ENCODE data around the genes SACS and TNFRSF19.

DNA sequence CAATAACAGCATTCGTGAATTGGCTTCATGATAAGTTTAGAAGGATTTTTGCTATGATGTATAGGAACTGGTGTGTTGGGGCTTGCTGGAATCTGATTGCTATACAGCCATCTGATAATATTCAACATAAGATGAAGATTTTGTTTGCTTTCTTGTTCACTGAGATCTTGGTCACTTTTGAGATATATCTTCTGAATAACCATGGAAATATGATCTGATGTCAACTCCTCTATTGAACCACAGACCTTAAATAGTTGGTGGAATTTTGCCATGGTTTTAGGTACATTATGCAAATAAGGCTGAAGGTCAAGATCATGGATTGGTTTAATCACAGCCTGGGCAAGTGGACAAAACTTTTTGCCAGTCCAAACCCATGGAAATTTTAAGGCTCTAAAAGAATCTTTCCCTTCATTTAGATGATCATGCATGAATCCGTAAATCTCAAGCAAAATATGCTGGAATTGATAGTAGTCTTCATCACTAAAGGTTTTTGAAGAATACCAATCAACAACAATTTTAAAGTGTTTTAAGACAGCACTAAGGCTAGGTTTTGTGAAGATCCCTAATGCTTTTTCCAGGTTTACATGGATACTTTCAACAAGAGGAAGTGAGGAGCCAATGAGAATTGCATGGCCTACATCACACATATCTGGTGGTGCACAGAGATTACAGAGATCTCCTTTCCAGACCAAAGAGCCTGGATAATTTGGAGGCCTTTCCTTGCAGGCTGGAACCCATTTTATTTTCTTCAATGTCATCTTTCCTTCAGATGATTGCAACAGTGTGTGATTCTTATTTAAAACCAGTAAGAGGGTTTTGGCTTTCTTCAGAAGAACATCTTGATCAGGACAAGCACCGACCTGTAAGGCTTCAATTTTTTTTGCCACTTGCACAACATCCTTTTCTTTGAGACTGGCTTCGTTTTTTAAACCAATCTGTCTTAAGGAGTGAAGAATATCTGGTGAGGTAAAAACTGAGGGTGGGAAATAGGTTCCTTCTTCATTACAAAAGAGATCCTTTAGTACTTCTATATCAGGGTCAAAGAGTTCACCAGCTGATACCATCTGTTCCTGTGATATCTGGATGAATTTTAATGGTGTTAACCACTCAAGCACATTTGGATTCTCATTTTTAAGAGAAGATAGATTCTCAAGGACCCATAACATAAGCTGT, 93.4 kb downstream of the SACS start:
- RRBS = no CpG with 5 or more reads among the region's 4 CpGs

DNA sequence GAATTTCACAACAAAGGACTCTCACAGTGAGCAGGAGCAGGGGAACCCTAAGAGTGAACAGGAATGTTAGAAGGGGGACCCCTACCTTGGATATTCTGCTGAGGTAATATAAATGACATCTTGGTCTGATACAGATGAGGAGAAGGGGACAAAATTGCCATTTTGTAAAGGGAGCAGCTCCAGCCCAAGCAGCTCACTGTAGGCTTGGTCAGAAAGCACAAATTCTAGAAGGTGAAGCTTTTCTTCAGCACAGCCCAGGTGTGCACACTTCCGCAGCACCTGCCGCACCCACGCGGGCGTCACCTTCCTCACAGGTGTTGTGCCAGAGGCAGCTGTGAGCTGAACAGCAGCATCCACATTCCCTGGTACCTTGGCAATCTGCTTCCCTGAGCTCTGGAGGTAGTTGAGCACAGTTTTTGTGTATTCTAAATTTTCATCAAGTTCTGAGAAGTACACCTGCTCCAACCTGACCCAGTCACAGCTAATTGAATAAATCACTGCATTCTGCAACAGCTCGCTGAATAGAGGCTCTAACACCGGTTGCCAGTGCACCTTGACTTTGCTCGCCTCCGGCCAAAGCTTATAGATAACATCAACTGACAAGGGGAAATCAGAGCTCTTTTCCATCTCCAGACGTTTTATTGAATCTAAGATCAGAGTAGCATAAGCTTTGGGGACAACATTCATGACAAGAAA, 78.9 kb downstream of the SACS start:
- RRBS = no CpG with 5 or more reads among the region's 10 CpGs

DNA sequence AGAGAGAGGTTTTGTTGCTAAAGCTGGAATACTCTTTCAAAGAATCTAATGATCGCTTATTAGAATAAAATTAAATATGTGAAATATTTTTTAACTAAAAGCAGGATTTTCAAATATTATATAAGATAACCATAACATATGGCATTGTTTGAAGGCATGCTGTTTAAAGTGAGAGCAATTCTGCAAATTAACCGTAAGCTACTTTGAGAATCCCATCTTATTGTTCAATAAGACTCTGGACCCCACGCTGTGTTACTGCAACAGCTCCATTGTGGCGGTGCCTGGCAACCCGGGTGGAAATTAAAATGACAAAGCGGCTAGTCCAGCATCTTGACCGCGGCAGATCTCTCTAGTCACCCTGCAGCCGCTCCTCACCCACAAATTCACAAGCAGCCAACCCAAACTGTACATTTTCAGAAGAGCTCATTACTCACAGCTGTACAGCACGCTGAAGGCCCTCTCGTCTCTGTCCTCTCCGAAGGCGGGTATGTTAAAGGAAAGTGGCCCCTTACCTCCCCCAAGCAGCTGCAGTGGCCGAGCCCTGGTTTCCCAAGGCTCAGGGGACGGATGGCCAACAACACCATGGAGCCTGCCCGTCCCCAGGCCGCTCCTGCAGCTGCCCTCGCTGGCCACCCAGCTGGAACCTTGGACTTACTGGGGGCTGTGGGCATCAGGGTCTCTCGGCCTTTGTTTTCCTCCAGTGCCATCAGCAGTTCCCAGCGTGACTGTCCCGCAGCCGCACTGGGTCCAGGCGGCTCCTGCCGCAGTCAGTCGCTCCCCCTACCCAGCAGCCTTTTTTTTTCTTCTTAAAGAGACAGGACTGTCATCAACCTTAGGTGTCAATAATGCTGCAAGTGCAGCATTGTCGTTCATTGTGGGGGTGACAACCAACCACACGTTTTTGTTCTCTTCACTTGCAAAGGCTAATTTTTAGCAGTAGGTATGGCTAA, at the start of gene SACS:
TSS of gene SACS (minus strand) at position 743 of the 950 bp plus-strand sequence.
- RRBS = no CpG with 5 or more reads among the region's 27 CpGs

DNA sequence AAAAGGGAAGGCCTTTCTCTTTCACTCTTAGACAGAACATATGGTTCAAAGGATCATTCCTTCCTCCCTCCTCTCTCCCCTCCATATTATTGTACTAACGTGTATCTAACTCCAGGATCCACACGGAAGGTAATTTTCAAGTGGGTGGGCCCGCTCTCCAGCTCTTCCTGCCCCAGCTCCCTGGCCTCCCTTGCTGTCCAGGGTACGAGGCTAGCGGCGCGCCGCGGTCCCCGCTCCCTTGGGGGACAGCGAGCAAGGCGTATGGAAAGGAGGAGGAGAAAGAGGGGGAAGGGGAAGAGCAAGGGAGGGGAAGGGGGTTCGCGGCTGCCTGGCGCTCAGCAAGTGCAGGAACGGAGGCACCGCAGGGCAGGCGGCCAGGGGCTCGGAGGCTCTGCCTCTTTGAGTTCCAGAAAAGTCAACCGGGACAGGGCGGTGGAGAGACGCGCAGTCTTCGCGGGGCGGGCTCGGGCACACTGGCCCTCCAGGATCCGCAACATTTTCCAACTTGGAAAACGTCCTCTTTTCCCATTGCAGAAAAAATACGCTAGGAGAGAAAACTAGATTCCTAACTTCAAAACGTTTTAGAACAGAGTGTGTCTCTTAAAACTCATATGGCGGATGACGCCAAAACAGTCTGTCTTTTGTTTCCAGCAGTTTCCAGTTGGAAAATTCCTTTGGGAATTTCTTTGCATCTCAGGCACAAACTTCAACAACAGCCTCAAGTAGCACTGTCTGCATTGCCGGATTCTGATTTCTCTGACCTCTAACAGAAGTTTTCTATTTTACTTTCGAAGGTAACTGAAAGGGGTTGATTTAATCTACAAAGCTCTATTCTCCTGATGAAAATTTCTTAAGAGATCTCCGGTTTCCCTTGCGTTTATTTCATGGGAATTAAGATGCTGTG, 23.1 kb upstream of the TNFRSF19 start:
- RRBS = 6% methylated on average over 1 of the region's 37 CpGs

GRCh38 chr13:23570107-23570987, at the start of gene TNFRSF19:
TSS of gene TNFRSF19 (plus strand) at chr13:23570412.
- RRBS = no CpG with 5 or more reads among the region's 11 CpGs

GRCh38 chr13:23578435-23579031, 8.3 kb downstream of the TNFRSF19 start:
- RRBS = 2% methylated on average over 18 of the region's 38 CpGs

- RRBS = no CpG with 5 or more reads among the region's 11 CpGs
These were observed 107.0 kb upstream of the SPATA13 start for GRCh38 chr13:24053343-24054055.

DNA sequence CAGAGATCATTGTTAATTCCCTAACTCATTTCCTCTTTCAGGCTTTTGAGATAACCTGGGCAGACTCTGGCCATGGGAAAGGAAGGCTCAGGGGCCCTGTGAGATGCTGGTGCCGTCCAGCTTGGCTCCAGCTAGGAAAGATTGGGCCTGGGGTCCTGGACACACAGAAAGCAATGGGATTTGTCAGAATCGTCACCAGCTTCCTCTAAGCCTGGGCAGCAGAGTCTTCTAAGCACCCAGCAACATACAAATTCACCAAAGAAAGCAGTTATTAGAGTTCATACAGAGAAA, 36.7 kb upstream of the SPATA13 start:
- RRBS = no CpG with 5 or more reads among the region's 2 CpGs

DNA sequence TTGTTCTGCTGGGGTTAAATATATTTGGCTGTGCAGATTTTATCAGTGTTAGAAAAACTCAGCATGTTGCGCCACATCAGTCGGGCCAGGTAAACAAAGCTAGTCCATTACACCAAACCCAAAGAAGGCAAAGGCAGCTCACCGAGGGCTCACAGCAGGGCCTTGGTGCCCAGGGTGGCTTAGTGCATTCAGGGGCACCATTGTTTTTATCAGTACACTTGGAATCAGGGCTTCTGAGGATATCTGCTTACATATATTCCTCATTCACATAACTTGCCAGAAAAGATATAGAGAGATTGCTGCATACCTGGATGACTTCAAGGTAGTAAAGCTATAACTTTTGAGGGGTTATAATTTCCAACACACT, 22.2 kb downstream of the SPATA13 start:
- RRBS = no CpG with 5 or more reads among the region's 3 CpGs

- RRBS = no CpG with 5 or more reads among the region's 11 CpGs
These were observed 24.4 kb downstream of the SPATA13 start for GRCh38 chr13:24184843-24185423.

DNA sequence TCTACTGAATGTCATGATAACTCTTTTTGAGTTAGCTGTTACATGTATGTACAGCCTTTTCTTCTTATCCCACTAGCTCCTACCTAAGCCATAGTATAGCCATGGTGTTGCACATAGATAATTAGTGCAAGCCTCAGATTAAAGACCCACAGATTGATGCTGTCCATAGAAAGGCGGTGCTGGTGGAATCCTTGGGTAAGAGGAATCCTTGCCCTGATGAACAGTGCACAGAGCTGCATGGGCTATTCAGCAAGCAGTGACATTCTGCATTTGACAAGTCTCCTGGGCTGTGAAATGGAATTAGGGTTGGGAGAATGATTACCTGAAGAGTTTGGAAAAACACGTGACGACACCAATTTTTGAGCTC, 21.0 kb upstream of the C1QTNF9 start:
- RRBS = no CpG with 5 or more reads among the region's 3 CpGs

GRCh38 chr13:24294518-24294909, 14.9 kb upstream of the C1QTNF9 start:
- RRBS = no CpG with 5 or more reads among the region's 11 CpGs

DNA sequence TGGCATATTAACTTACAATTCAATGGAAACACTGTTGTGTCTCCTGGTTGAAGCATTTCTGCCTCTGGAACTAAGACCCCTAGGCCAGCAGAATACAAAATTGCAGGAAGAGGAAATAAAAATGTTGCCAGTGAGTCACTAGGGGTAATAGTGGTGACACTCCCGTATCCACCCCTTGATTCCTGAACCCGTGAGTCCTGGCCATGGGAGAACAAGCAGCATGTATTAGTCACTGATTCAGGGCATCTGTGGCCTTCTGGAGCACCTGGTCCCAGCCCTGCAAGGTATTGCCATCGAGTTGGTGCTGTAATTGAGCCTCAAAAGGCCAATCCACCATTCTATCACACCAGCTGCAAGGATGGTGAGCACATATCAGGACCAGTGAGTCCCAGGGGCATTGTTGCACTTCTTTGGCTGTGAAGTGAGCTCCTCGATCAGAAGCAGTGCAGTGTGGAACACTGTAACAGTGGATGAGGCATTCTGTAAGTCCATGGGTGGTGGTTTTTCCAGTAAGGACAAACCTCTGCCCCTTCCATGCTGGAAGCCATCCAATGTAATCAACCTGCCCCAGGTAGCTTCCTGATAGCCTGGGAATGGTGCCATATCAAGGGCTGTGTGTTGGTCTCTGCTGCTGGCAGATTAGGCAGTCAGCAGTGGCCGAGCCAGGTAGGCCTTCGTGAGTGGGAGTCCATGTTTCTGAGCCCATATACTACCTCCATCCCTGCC, 39.5 kb downstream of the C1QTNF9 start:
- RRBS = no CpG with 5 or more reads among the region's 6 CpGs

GRCh38 chr13:24439937-24440198, 72.7 kb downstream of the PARP4 start:
- RRBS = no CpG with 5 or more reads among the region's 4 CpGs

- RRBS = no CpG with 5 or more reads among the region's 6 CpGs
These were observed 9.4 kb downstream of the PARP4 start for GRCh38 chr13:24503159-24503656.

- RRBS = no CpG with 5 or more reads among the region's 44 CpGs
These were observed 488 bp downstream of the PARP4 start for GRCh38 chr13:24511874-24512706.

DNA sequence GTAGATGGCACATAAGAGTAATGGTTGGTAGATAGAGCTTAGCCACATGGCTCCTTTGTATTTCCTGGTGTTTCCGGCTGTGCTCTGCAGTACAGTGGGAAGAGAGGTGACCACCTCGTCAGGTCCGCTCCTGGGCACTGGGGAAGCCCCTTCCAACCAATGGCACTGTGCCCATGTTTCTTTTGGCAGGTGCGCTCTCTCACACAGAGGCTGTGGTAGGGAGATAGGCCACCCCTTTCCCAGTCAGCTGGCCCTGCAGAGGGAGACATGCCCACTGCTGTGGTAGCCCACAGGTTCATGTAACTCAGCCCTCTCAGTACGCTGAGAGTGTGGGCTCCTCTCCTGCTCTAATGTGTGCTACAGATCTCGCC, 74.2 kb upstream of the ATP12A start:
- RRBS = no CpG with 5 or more reads among the region's 6 CpGs

GRCh38 chr13:24764318-24764618, 299 bp downstream of the RNF17 start:
- RRBS = no CpG with 5 or more reads among the region's 14 CpGs

- RRBS = no CpG with 5 or more reads among the region's 9 CpGs
These were observed 4.5 kb downstream of the MTMR6 start for GRCh38 chr13:25282364-25283519.

DNA sequence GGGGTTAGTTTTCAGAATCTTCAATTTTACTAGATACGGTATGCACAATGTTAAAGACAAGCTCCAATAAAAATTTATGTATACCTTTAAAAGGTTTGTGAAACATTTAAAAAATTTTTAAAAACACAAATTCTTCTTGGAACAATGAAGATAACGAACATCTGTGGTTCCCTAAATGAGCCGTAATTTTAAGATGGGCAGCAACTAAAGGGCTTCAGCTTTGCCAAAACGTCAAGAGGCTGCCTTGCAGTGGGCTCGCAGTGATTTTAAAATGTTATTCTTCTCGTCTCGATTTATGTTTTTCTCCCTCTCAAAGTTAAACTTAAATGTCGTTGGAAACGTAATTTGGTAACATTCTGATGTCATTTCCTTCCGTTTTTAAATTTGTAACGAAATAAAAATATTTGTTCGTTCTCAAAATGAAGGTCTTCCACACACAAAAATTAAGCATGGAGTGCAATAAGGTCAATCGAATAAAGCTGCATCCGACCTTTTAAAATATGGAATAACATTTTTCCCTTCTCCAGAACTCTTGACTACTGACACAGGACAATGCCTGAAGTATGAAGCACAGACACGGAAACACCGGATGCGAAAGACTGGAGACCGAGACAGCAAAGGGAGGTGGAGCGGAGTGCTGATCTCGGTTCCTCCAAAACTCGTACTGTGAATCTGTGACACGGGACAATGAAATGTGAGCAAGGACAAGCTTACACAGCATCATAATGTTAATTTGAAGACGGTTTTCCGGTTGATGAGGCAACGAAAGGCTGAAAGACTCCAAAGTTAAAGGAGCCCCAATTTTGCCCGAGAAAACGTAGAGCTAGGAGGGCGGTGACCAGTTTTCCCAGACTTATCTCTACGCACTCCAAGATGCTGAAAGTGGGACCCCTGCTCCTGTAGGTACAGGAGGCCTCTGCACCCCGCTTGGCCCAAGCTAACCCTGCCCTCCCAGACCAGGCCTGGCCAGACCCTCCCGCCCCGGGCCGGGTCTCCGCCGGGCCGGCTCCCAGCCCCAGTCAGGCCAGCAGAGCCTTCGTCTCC, 846 bp downstream of the MTMR6 start:
- RRBS = 0% methylated on average over 2 of the region's 37 CpGs